Monocyte (primary cell): ENCODE results near the gene HSD3B2.

GRCh38 chr1:118101601-118102092, 83.4 kb downstream of the SPAG17 start:
- PRO-cap, 2 experiments, result no peak in any of the 2 experiments

DNA sequence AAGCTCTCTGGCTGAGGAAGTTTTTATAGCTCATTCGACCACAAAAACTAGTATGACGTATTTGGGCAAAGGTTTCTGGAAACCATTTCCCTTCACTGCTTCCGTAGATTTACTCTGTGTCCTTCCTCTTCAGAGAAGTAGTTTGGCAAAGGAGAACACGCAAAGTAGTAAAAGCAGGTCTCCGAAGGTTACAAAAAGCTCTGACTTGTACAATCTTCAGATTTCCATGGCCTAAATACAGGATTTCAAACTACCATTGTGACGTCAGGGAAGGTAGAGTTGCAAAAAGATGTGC, 145.2 kb downstream of the TBX15 start:
- PRO-cap, 2 experiments, result no peak in any of the 2 experiments

GRCh38 chr1:118963413-118964135, 24.6 kb downstream of the TBX15 start:
- PRO-cap, 2 experiments, result no peak in any of the 2 experiments

GRCh38 chr1:119046681-119047470, 58.7 kb upstream of the TBX15 start:
- PRO-cap, 2 experiments, result no peak in any of the 2 experiments

GRCh38 chr1:119080387-119081176, 59.9 kb downstream of the WARS2 start:
- PRO-cap, 2 experiments, result no peak in any of the 2 experiments

DNA sequence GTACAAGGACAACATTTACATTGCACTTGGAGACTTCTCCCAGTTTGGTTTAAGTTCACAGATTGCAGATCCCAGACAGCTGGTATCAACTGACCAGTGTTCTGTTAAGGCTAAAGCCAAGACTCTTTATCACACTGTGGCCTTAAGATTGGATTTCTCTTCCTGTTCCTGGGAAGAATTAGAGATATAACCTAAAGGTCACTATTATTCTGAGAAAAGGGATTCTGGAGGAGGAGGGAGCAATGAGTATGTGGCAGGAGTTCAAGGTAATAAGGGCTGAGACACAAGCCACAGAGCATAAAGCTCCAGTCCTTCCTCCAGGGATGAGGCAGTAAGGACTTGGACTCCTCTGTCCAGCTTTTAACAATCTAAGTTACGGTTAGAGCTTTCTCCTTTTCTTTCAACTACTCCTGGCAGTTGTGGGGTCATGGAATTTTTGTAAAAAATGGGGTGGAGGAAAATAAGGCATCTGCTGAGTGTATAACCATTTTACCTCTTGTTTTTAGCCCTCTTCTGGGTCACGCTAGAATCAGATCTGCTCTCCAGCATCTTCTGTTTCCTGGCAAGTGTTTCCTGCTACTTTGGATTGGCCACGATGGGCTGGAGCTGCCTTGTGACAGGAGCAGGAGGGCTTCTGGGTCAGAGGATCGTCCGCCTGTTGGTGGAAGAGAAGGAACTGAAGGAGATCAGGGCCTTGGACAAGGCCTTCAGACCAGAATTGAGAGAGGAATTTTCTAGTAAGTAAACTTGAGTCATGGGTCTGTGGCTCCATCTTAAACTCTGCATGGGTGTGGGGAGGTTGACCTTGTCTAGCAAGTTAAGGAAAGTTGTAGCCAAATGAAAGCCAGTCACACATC, at the start of gene HSD3B2:
Gene HSD3B2 (plus strand): TSS at position 326 of the 857 bp plus-strand sequence.
- PRO-cap, 2 experiments, result no peak in any of the 2 experiments

DNA sequence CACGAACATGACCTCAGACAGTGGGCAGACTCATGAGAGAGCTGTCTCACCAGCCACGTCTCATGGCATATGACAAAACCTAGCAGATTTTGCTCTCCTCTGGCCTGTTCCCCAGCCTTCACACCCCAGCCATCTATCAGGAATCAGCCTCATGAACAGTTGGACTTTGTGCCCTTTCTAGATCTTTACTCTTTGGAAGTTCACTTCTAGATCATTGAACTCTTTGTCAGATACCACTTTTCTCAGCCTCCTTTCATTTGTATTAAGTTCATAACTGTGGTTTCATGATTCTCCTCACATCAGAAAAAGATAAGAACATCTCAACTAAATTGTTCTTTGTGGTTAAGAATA, 14.2 kb upstream of the HSD3B1 start:
- PRO-cap, 2 experiments, result no peak in any of the 2 experiments

DNA sequence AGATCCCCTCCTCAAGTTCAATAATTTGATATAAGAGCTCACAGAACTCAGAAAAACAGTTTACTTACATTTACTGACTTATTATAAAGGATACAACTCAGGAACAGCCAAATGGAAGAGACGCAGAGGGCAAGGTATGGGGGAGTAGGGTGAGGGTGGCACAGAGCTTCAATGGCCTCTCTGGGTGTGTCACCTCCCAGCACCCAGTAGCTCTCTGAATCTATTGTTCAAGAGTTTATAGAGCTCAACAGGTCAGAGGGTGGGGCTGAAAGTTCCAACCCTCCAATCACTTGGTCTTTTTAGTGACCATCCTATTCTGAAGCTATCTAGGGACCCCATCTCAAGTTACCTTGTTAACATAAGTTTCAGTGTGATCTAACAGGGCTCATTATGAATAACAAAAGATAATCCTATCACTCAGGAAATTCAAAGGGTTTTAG, 31.1 kb upstream of the ZNF697 start:
- PRO-cap, 2 experiments, result no peak in any of the 2 experiments

DNA sequence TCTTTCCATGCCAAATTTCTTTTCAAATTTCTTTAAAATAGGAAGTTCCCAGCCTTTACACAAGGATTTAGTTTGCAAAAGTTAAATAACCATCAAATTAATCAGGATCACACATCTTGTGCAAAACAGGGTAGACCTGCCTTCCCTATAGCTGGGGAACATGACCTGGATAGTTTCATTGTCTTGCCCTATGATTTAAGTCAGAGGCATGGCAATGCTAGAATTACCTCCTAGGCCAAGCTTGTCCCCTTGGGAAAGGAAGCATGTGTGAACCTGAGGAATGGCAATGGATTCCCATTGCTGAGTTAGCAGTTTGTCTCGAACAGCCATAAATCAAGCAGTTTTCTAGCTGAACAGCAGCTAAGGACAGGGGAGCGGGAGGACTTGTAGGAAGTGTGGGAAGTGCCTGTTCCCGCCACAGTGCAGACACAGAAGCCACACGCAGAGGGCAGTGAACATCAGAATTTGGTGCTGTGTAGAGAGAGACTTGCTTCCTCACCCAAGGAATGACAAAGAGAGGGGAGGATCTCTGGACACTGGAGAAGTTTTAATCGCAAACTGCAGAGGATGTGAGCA, 3.7 kb downstream of the PHGDH start:
- PRO-cap, 2 experiments, result no peak in any of the 2 experiments

GRCh38 chr1:119737167-119737832, 25.6 kb downstream of the PHGDH start:
- PRO-cap, 2 experiments, result no peak in any of the 2 experiments

GRCh38 chr1:119782649-119783810, 14.3 kb upstream of the HMGCS2 start:
- PRO-cap, 2 experiments, result no peak in any of the 2 experiments

DNA sequence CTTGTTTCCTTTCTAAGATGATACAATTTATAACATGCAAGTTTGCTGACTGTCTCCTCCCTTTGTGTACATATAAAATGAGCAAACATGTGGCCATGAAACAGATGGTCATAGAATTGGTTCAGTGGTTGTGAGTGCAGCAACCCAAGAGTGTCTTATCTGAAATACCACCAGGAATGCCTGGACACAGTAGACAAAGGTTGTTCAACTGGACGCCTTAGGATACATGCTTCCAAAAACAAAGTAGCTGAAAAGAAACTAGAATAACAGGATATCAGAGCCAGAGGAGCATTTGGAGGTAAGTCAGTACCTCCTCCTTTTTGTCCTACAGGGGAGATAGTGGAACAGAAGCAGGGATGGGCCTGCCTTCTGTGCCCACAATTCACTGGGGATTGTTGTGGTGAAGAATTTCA, 17.9 kb upstream of the REG4 start:
- PRO-cap, 2 experiments, result no peak in any of the 2 experiments

DNA sequence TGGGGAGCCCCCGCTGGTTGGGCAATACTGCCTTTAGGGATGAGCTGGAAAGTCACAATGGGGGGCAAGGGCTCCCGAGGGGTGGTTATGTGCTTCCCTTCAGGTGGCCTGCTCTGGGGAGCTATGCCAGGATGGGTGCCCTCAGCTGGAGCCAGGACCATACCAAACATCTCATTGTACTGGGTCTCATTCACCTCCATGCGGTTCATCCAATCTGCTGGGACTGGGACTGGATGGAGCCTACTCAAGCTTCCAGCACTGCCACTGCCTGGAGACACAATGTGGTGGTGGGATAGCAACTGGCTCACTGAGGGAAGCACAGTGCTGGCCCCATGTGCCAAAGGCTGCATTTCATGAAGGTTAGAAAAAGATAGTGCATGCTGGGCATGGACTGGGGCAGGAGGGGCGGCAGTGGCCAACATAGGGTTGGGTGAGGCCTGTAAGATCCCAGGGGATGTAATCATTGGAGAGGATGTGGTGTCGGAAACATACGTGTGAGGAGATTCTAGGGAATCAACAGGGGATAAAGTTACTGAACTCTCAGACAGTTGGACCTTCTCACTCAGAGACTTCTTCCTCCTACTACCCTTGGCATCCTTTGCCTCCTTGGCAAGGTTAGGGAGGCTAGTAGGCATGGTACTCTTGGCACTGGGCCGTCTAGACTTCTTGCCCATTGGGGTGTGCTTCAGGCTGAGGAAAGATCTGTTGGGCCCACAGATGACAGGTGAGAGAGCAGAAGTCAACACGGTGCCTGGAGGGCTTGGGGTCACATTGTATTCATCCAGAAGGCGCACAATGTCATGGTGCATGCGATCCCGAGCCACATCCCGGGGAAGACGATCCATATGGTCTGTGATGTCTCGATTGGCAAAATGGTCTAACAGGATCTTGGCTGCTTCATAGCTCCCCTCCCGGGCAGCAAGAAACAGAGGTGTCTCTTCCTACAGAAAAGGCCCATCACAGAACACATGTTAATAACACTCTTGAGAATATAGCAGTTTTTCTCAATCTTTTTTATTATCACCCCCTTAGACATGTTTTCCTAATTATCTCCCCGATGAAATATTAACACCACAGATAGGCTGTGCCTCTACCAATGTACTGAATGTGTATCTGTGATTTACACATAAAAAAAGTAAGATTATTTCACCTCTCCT, 19.8 kb upstream of the ADAM30 start:
- PRO-cap, 2 experiments, result no peak in any of the 2 experiments

DNA sequence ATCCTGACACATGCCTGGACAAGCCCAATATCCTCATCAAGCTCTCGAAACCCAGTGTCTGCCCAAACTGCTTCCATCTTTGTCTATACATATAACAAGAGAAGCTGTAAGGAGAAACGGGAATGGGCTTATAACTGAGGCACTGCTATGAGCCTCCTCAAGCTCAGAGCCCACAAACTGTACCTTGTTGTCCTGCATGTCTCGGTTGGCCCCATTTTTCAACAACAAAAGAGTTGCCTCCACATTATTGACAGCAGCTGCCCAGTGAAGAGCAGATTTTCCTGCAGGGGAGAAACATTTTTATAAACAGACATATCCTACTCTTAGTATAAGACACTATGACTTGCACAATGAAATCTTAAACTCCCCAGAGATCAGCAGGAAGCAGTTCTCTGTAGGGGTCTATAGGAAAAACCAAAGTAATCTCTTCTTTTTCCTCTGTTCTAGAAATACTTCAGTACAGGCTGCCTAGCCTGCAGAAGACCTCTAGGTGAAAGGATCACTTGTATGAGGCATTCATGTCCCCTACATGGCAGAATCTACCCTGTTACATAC, 21.2 kb upstream of the ADAM30 start:
- PRO-cap, 2 experiments, result no peak in any of the 2 experiments

DNA sequence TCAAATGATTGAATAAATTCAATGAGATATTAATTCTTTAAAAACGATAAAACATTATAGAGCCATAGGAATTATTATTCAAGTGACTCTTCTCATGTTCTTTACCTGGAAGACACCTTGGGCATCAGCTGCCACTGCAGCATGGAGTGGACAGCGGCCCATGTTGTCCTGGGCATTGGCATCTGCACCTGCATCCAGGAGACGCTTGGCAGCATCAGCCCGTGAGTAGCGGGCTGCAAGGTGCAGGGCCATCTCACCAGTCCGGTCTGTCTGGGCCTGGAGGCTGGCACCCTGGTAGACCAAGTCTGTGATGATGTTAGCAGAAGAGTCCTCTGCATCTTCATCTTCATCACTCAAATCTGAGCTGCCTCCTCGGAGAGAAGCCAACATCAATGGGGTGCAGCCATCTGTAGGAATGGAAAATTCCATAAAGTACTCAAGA, 22.9 kb upstream of the ADAM30 start:
- PRO-cap, 2 experiments, result no peak in any of the 2 experiments

GRCh38 chr1:119922074-119922693, 25.9 kb upstream of the ADAM30 start:
- PRO-cap, 2 experiments, result no peak in any of the 2 experiments

- PRO-cap, 2 experiments, result no peak in any of the 2 experiments
Observed at GRCh38 chr1:119937576-119938145, 41.3 kb upstream of the ADAM30 start.

DNA sequence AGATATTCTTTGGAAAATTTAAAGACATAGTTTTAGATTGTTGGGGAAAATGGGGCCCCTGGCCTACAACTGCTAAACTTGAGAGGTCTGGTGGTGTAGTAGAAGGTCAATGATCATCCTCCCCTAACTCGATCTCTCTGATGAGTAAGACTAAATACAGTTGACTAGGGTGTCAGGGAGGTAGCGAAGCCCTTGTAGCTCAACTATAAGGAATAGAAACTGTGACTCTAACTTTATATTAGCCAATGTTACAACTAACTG, 80.9 kb downstream of the NOTCH2 start:
- PRO-cap, 2 experiments, result peak in 2 of 2 experiments; most common minus-strand start position 139 of the sequence (in 2)

DNA sequence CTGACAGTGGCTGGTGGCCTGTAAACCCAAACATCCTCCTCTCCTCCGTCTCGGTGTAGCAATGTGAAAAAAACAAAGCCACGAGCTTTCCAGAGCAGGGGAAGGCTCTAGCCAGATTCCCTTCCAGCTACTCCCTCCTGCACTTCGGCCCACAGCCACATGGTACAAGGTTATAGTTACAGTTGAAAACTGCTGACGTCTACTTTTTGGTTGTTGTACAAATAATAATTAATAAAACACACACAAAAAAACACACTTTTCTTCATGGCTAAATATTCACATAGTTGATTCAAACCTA, 44.3 kb downstream of the SEC22B start:
- PRO-cap, 2 experiments, result no peak in any of the 2 experiments

DNA sequence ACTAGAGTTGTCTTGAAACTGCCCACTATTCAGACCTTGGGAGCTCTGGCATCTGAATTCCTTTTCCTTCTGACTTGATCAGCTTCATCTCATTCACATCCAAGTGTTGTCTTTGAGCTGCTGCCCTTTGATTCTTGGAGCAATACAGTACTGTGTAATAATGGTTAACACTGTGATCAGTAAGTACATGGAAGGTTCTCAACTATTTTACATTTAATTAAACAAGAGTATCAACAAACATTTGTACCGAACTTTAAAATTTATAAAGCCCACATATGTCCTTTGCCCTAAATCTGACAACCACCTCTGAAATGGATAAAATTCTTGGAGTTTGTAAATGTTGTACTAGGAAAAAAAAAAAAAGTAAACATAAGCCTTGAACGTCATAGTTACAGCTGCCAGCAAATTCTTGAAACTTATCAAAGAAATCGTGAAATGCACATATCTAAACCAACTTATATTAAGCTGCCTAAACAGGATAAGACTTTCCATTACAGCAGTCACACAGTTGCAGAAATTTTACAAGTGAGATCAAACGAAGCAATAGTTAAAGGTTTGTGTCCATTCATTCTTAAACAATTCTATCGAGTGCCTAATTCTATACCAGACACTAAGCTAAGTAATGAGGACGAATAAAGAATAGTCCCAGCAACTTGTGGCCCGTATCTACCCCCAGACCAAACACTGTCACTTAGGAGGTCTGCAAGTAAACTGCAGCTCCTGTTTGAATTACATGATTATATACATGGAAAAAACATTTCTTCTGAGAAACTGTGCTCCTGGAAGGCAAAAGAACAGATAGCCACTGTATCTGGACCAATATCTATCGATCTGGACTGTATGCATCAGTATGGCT, 3.1 kb upstream of the SEC22B start:
- PRO-cap, 2 experiments, result no peak in any of the 2 experiments